Sigmoid colon (tissue), 4 donors: Measurements from ENCODE around the genes RBM43 and RIF1.

- PRO-cap = bidirectional peak, plus-strand start at chr2:144516322, minus-strand start at chr2:144516164; bidirectional peak, plus-strand start at chr2:144516919, minus-strand start at chr2:144516841
- RAMPAGE, long total RNA, 4 experiments = no peak in any of the 4 experiments
Measured at GRCh38 chr2:144516245-144517043, 3.5 kb downstream of the ZEB2 start.

DNA sequence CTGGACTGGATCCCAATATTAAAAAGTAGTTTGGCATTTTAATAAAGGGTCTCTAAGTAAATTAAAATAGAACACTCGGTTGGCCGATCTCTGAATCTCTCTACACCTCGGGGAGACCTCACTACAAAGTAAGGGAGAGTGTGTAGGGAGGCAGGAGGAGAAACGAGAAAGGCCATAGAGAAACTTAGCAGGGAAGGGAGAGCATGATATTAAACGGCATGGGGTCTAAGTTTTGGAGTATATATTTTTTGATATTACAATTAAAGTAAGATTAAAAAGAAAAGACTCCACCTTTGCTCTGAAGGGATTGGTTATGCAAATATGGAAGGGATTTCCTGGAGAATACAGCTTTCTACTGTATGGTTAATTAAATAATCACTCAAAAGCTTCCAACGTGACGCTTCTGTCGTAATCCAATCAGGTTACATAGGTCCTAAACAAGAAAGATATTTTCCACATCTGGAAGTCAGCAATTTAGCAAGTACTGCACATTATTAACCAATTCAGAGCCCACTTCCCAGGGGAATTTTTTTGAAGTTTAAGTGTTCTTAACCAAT, 993 bp upstream of the ZEB2 start:
- PRO-cap = no peak
- RAMPAGE, long total RNA, 4 experiments = no peak in any of the 4 experiments

GRCh38 chr2:144524303-144525137, 4.6 kb upstream of the ZEB2 start:
- PRO-cap = no peak
- RAMPAGE, long total RNA, 4 experiments = no peak in any of the 4 experiments

DNA sequence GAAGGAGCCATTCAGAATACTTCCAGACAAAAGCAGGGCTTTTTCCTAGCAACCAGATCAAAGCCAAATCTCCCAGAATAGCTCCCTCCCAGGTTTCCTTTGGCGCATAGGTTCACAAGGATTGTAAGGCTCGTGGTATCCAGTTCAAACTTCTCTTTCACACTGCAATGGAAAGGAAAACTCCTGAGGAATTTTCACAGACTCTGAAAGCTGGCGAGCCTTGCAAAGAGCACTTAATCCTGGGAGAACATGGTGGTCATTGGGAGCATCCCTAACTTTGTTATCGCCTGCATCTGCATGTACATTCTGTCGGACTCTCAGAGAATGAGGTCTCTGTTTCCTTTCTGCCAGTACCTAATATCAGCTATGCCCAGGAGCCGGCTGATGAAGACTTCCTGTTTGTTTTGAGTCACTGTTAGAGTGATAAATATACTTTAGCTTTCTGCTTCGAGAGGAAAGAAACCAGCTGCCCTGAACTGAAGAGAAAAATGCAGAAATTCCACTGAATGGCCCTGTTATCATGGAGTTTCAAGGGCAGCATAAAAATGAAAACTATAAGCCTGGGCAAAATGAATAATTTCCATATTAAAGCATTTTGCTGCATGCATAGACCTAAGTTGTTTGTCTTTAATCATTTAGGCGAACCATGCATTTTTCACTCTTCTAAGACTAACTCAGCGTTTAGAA, 76.3 kb upstream of the ZEB2 start:
- PRO-cap = no peak
- RAMPAGE, long total RNA, 4 experiments = no peak in any of the 4 experiments

- PRO-cap = no peak
- RAMPAGE, long total RNA, 4 experiments = no peak in any of the 4 experiments
Measured at GRCh38 chr2:147293895-147294209, 551.0 kb upstream of the ACVR2A start.

DNA sequence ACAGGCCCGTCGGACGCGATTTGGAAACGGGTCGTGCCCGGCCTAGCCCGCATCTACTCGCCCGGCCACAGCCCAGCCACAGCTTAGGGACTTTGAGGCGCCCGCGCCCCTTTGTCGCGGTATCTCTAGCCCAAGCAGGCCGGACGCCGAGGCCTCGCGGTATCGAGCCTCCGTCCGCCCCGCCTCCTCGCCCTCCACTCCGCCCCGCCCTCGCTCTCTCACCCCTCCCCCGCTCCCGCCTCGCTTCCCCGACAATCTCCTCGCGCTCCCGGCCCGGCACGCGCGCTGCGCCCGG, 775 bp upstream of the ACVR2A start:
- PRO-cap = bidirectional peak, plus-strand start at position 254 of the sequence, minus-strand start at position 127 of the sequence
- RAMPAGE, long total RNA, 4 experiments = no peak in any of the 4 experiments

DNA sequence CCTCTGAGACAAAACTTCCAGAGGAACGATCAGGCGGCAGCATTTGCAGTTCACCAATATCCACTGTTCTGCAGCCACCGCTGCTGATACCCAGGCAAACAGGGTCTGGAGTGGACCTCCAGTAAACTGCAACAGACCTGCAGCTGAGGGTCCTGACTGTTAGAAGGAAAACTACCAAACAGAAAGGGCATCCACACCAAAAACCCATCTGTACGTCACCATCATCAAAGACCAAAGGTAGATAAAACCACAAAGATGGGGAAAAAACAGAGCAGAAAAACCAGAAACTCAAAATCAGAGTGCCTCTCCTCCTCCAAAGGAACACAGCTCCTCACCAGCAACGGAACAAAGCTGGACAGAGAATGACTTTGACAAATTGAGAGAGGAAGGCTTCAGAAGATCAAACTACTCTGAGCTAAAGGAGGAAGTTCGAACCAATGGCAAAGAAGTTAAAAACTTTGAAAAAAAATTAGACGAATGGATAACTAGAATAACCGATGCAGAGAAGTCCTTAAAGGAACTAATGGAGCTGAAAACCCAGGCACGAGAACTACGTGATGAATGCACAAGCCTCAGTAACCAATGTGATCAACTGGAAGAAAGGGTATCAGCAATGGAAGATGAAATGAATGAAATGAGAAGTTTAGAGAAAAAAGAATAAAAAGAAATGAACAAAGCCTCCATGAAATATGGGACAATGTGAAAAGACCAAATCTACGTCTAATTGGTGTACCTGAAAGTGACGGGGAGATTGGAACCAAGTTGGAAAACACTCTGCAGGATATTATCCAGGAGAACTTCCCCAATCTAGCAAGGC, 263.6 kb upstream of the EPC2 start:
- PRO-cap = no peak
- RAMPAGE, long total RNA, 4 experiments = no peak in any of the 4 experiments

- PRO-cap = no peak
- RAMPAGE, long total RNA, 4 experiments = no peak in any of the 4 experiments
Measured at GRCh38 chr2:148528188-148528566, 116.4 kb upstream of the EPC2 start.

DNA sequence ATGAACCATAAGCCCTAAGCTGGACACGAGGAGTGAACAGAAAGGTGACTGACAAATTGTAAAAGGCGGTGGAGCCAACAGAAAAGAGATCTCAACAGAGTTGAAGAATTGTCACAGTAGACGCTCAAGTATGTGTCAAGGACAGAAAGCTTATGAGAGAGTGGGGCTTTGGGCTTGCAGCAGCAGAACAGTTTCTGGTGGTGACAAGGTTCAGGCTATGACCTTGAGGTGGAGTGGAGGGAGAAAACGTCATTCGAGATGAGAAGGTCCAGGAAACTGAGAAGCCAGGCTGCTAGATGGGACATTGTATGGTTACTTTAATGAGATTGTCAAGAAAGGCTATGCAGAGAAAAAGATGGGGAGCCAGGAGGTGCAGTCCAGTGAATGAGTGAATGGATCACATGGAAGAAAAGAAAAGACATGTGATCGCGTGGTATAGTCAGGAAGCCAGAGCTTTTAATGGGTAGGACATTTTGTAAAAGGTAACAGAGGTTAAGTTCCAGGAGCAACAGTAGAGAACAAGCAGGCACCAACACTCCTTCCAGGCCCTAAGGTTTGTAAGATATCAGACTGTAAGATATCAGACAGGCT, 91.1 kb upstream of the EPC2 start:
- PRO-cap = no peak
- RAMPAGE, long total RNA, 4 experiments = no peak in any of the 4 experiments

- PRO-cap = unidirectional peak, minus-strand start at chr2:148646142; unidirectional peak, minus-strand start at chr2:148646213
- RAMPAGE, long total RNA, 4 experiments = no peak in any of the 4 experiments
Measured at GRCh38 chr2:148645981-148646351, 1.4 kb downstream of the EPC2 start.

GRCh38 chr2:148696037-148696679, 51.6 kb downstream of the EPC2 start:
- PRO-cap = no peak
- RAMPAGE, long total RNA, 4 experiments = no peak in any of the 4 experiments

DNA sequence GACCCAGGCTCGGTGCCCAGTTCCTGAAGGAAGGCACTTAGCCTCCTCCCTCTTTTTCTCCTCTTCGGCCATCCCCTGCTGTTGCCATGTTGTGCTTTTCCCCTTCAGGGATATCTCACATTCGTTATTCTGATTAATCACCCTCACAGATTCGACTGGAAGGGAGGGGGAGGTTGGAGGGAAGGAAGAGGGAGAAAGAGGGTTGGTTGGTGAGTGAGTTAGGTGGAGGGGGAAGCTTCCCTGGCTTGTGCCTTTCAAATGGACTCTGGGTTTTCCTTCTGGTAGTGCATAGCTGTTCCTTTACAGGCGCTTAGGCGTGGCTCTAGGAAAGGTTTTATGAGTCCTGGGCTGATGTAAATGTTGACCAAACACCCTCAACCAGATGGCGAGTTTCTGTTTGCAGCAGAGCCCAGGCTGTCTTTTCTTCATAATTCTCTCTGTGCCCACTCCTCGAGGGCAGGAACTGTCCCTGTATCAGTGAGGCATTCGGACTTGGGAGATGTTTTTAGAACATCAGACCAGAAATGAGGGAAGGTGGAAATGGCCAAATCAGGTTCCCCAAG, 38.9 kb upstream of the LYPD6B start:
- PRO-cap = no peak
- RAMPAGE, long total RNA, 4 experiments = no peak in any of the 4 experiments

- PRO-cap = no peak
- RAMPAGE, long total RNA, 4 experiments = no peak in any of the 4 experiments
Measured at GRCh38 chr2:149160513-149161326, 122.2 kb downstream of the LYPD6B start.

- PRO-cap = no peak
- RAMPAGE, long total RNA, 4 experiments = no peak in any of the 4 experiments
Measured at GRCh38 chr2:149166955-149167491, 128.5 kb downstream of the LYPD6B start.

GRCh38 chr2:150168784-150169567, 318.5 kb downstream of the RND3 start:
- PRO-cap = no peak
- RAMPAGE, long total RNA, 4 experiments = no peak in any of the 4 experiments

- PRO-cap = no peak
- RAMPAGE, long total RNA, 4 experiments = no peak in any of the 4 experiments
Measured at GRCh38 chr2:150485621-150485840, 1.9 kb downstream of the RND3 start.

GRCh38 chr2:151261184-151262207, at the start of gene RBM43:
Gene RBM43, minus strand, starts transcription at chr2:151261863.
- PRO-cap = unidirectional peak, minus-strand start at chr2:151261887
- RAMPAGE, long total RNA, 4 experiments = start-site peak on the minus strand in 2 of 4 experiments, at chr2:151261767-151261909 at its widest, 25 to 32 reads per replicate

- PRO-cap = unidirectional peak, plus-strand start at chr2:151409902
- RAMPAGE, long total RNA, 4 experiments = start-site peak on the plus strand in 2 of 4 experiments, at chr2:151409902-151409960 at its widest, 33 to 192 reads per replicate
Measured at GRCh38 chr2:151409524-151410652, at the start of gene RIF1. Gene RIF1, plus strand, starts transcription at chr2:151409902.

GRCh38 chr2:151770170-151770474, 35.8 kb upstream of the NEB start:
- PRO-cap = no peak
- RAMPAGE, long total RNA, 4 experiments = no peak in any of the 4 experiments

- PRO-cap = no peak
- RAMPAGE, long total RNA, 4 experiments = no peak in any of the 4 experiments
Measured at GRCh38 chr2:151805176-151805866, 22.9 kb downstream of the ARL5A start.